Parietal lobe (tissue), 2 donors: ENCODE measurements around a stretch of chr1.

- RAMPAGE, long total RNA, result no peak
Observed at GRCh38 chr1:232624819-232625163, 5.1 kb downstream of the SIPA1L2 start.

DNA sequence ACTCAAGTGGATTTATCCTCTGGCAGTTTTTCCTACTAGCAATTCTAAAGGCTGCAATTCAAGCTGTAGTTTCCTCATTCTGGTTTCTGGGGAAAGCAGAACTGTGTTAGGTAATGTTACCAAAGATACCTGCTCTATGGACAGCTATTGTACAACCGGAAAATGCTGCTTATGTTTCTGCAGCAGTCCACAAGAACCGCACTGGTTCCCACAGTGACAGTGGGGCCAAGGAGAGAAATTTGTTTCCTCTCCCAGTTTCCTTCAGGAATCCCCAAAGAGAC lies 52.7 kb downstream of the PCNX2 start:
- RAMPAGE, long total RNA, result no peak

DNA sequence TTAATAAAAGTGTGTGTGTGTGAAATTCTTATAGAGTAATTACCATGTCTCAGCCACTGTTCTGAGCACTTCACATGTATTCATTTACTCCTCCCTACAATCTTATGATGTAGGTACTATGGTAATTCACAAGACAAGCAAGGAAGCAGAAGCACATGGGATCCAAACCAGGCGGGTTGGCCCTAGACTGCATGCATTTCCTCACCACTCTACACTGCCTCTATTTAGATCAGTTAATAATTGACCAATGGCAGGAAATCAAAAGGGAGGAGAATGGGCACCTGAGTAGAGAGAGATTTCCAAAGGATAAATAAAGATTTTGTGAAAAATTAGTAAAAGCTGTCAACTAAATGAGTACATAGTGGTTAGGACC lies 15.7 kb downstream of the MAP3K21 start:
- RAMPAGE, long total RNA, result no peak

DNA sequence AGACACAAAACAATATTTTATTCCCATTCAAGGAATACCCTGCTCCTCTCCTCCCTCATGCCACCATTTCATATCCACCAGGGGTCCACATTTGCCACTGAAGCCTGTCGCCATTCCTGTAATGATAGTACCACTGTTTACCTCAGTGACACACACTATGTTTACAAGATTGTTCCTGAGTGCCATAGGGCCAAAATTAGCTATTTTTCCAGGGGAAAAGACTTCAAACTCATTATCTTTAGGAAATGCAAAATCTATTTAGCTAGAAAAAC lies 134.7 kb upstream of the KCNK1 start:
- RAMPAGE, long total RNA, result no peak

GRCh38 chr1:233657214-233658217 lies 43.6 kb downstream of the KCNK1 start:
- RAMPAGE, long total RNA, result no peak

DNA sequence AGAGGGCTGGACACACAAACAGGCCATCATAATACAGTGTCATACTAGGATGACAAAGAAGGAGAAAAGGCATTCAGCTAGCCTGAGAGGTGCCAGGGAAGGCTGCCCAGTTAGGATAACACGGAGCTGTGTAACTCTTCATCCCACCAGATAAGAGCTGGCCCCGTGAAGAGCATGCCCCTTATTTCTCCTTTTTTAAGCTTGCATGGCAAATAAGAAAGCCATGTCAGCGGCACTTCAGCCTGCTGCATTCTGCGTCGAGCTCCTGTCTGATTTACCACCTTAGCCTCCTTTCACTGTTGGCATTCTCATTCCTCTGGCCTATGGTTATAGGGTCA lies 109.5 kb downstream of the KCNK1 start:
- RAMPAGE, long total RNA, result no peak

DNA sequence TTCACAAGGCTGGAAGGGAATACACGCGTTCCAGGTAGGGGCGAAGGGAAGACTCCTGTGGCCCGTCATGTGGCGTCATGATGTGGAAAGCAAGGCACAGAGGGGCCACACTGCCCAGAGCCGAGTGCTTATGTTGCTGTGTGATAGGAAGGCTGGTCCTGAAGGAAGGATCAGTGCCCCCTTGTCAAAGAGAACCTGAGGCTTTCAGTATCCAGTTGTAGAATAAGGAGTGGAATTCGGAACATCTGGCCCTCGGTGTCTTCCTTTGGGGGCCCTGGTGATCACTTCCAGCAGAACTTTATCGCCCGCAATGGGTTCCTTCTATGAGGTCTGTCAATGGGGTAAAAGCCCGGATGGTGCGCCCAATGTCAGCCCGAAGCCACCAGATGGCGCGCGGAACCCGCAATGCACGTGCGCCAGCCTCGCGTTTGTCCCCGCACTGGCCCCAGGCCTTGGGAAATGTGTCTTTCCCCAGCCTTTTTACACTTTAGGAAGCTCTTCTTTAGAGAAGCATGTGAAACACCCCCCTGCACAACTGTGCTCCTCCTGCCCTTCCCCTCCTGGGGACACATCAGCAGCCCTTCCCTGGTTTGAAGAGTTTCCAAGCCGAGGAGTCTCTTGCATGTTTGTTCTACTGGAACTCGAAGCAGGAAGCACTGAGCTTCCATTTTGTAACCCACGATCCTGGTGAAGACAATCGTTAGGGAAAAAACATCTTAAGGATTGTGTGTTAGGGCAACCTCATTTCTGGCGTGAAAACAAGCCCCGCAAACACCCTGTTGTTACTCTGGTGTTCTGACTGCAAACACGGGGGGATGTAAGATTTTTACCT lies 20.1 kb upstream of the TARBP1 start:
- RAMPAGE, long total RNA, result no peak

- RAMPAGE, long total RNA, result no peak
Observed at GRCh38 chr1:234499692-234500175, 20.8 kb upstream of the TARBP1 start.

DNA sequence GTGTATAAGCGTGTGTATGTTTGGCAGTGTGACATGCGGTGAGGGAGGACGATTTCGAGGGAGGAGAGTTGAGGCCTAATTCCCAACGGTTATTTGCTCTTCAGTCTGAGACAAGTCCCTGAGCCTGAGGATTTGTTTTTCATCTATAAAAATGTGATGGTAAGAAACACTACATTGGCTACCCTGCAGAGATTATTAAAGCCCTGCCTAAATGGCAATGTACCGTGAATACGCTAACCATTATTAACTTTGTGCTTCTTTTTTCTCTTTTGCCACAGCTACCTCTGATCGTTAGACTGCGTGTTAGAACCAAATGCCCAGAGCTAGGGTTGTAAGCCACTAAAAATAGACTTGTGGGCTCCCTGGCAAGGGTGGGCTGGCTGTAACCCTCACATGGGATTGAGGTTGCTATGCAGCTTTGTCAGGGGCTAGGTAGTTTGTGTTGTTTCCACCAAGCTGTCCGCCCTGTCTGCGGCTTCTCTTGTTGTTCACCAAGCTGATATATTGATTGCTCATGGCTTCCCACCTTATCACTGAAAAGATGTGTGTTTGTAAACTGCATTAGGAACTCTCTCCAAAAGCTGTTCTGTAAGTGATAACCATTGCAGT lies 41.8 kb upstream of the TARBP1 start:
- RAMPAGE, long total RNA, result no peak

- RAMPAGE, long total RNA, result no peak
Observed at GRCh38 chr1:234545449-234546424, 64.2 kb downstream of the IRF2BP2 start.

DNA sequence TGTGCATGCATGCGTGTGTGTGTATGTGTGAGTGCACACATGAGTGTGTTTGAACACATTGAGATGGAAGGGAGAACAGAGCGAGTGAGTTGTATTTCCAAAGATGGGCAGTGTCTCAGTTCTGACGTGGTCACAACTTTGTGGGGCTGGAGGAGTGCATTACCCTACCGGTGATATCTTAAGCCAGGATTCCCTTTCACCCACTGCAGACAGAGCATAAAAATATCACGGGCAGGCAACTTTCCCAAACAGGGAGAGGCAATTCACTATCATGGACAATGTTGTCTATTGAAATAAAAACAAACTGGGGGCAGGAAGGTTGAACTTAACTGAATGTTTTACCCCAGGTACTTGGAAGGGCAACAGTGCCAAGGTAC lies 27.7 kb downstream of the IRF2BP2 start:
- RAMPAGE, long total RNA, result no peak

- RAMPAGE, long total RNA, result no peak
Observed at GRCh38 chr1:234631645-234632337, 21.8 kb upstream of the IRF2BP2 start.

- RAMPAGE, long total RNA, result no peak
Observed at GRCh38 chr1:234675949-234676690, 66.1 kb upstream of the IRF2BP2 start.

- RAMPAGE, long total RNA, result no peak
Observed at GRCh38 chr1:234684121-234684664, 74.2 kb upstream of the IRF2BP2 start.

GRCh38 chr1:234719429-234720309 lies 109.7 kb upstream of the IRF2BP2 start:
- RAMPAGE, long total RNA, result no peak

DNA sequence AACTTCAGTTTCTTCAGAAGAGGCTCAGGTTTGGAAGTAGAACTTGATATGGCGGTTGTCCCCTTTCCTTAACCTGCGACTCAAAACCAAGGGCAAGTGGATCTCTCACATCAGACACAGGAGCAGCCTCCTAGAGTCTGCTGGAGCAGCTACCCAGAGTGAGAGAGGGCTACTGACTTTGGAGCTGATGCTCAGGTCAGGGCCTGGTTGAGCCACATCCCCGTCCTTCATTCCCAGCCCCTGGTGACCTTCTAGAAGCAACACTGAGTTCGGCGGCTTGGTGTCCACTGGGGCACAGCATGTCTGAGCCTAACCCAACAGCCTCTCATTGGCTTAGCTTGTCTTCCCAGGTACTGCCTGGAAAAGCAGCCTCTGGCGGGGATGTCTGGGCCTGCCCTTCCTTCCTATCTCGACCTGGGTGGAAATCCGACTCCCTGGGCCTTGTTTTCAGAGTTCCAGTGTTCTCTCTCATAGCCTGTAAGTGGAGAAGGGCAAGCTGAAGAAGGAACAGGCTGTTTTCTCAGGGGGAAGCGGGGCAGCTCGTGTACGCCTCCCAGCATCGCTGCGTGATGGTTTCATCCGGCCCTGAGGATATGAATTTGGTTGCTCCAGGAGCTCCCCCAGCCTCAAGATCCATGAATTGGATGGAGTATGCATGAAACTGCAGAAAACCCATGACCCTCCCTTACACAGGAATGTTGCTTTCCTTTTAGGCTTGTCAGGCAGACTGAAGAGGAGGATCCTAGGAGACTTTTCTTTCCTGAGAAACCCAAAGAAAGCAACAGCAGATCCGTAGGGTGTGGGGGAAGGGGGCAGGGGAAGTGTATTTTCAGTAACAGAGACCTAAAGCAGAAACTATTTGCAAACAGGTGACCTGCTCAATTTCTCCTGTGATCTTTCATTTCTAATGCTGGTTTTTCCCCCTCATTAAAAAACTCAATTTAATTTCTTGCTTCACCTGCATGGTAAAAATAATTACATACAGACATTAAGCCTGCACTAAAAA lies 116.5 kb upstream of the IRF2BP2 start:
- RAMPAGE, long total RNA, result no peak

DNA sequence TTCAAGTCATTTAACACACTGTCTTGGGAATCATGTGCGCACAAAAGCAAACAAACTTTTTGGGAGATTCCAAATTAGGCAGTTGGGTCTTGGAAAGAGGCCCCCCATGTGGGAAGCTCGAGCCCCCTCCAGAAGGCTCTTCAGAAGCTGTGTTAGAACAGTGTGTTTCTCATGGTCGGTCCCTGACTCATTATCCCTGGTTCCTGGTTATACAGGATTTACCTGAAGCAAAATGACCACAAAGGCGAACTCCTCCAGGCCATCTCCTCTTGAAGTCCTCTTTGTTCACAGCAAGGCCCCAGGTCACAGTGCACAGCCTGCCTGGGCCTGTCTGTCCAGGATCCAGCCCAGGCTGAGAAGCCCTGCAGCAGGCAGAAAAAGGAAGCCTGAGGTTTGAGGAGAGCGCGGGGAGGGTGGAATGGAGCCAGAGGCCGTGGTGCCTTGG lies 136.7 kb upstream of the IRF2BP2 start:
- RAMPAGE, long total RNA, result no peak

DNA sequence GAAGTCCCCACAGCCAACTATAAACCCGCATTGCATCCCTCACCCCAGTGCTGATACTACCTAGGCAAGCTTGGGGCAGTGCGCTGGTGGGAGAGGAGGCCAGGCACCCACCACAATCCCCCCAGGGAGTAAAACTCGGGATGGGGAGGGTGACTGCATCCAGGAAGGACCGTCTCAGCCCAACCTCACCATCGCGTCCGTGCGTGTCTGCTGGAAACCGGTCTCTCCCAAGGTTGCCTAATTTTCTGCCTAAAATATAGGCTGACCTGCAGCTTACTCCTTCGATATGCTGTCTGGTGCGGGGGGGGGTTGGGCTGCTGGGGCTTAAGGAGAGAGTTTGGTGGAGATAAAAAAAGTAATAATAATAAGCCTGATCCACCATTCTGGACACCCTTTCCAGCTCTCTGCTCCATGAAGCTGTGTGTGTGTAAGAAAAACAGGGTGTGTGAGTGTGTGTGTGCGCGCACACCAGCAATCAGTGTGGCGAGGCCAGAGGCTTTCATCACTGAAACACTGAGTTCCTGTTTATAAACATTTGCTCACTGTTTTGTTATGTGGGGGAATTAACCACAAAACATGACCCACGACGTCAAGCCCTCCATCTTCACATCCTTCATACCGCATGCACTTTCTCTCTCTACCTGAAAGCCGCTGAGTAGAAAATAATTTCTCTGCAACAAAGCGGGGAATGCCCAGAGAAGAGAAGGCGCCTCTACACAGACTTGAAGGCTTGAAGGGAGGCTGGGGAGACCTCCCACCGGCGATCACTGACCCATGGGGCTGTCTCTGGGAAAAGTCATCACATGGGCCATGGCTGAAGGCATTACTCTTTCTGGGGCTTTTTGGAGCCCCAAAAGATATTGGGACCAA lies 148.7 kb upstream of the IRF2BP2 start:
- RAMPAGE, long total RNA, result no peak

- RAMPAGE, long total RNA, result no peak
Observed at GRCh38 chr1:234863462-234863959, 253.5 kb upstream of the IRF2BP2 start.

- RAMPAGE, long total RNA, result no peak
Observed at GRCh38 chr1:234898094-234898577, 230.5 kb downstream of the TOMM20 start.